Neural progenitor cell (in vitro differentiated cells): ENCODE measurements around a stretch of chr16.

DNA sequence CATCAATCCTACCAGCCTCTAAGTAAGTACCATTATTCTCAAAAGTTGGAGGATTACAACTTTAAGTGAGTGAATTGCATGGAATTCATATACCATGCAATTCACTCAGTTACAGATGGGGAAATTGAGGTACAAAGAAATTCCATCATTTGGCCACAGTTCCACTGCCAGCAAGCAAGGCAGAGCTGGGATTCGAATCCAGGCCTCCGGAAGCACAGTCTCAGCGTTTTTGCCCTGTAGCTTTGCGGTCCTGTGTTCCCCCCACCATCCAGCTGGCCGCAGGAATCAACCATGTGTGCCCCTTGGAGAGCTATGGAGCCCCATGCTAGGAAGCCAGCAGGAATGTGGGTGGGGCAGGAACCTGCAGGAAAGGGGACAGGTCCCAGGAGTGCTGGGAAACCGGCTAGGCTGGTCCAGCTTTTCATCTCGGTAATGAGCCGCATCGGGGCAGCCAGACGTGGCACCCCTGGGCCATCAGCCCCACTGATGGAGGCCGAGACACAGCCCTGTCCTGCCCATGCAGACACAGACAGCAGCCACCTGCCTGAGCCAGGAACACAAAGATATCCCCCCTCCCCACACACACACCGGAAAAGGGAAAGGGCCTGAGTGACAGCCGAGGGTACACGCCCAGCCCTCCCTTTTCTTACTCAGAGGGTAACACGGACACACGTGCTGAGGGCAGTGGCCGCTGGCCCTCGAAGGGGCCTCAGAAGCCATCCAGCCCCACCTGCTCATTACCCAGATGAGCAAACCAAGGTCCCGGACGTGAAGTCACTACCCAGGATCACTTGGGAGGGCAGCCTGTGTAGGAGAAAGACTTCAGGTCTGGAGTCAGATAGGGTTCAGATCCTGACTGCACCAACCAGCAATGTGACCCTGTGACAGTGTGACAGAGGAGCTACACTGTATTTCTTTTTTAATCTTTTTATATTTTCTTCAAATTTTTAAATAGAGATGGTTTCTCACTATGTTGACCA lies 18.2 kb downstream of the PPL start:
- RAMPAGE, long total RNA, result no peak

GRCh38 chr16:5017499-5017936 lies 16.2 kb downstream of the NAGPA start:
- RAMPAGE, long total RNA, result no peak

DNA sequence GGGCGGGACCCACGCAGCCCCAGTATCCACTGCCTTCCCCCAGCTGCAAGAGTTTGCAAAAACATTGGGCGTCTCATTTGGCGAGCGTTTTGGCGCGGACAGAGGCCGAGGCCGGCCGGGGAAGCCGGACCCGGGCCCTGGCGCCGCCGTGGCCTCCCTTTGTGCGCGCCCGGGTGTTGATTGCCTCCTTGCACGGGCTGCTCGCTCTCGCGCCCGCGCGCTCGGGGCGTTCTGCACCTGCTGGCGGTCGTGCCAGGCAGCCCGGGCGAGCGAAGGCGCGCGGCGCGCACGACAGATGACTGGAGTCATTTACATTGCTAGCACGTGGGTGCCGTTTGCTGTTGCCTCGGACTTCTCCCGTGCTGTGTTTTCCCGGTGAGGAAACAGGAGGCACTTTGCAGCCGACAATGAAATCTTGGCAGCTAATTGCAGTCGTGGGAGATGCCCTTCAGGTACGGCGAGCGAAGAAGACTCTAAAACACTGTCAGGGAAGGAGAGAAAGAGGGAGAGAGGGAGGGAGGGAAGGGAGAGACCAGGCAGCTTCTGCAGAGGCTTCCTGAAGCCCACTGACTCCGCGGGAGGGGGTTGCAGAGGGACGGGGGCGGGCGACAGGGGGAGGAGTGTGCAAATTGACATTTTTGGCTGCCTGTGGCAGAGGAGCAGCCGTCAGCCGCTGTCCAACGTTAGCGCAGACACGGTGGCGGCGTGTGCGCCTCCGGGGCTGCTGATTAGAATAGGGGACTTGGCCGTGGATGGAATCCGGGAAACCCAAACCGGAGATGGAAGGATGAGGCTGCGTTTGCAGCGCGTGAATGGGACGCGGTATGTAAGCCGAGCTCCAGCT lies 464.5 kb downstream of the RBFOX1 start:
- RAMPAGE, long total RNA, result no peak

GRCh38 chr16:8108646-8109947 lies 481.2 kb downstream of the TMEM114 start:
- RAMPAGE, long total RNA, result no peak

DNA sequence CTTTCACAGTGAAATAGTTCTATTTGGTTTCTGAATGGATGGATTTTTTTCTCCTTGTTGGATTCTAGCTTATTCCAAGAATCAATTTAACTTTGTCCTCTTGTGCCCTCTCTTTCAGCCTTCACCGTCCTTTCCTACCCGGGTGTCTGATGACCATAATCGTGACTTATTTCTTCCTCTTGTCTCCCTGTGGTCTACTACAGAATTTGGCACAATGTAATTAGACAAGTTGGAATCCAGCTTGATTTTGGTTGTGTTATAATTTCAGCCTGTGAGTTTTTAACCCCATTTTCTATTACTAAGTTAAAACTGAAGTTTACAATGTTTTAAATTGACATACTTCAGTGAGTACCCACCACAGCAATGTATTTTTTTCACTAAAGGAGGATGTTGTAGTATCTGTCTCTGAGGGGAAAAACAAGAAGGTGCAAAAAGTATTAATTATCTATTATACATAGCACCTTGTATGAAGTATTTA lies 262.0 kb downstream of the TMEM114 start:
- RAMPAGE, long total RNA, result no peak

- RAMPAGE, long total RNA, result no peak
Observed at GRCh38 chr16:8547913-8548286, 42.4 kb downstream of the TMEM114 start.

DNA sequence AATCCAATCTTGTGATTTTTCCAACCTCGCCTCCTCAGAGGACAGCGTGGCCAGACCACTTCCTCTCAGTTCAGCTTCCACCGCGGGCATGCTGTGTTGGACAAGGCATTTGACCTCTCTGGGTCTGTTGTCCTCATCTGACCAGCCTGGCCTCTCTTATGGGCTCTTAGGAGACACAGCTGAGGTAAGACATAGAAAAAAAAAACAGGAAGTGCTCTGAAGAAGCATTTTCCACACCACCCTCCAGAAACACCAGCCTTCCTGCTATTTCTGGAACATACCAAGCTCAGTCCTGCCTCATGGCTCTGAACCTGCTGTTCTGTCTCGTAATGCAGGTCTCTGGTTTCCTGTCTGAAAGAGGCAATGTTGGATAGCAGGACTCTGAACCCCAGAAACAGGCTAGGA lies 8.2 kb downstream of the TMEM114 start:
- RAMPAGE, long total RNA, result no peak

DNA sequence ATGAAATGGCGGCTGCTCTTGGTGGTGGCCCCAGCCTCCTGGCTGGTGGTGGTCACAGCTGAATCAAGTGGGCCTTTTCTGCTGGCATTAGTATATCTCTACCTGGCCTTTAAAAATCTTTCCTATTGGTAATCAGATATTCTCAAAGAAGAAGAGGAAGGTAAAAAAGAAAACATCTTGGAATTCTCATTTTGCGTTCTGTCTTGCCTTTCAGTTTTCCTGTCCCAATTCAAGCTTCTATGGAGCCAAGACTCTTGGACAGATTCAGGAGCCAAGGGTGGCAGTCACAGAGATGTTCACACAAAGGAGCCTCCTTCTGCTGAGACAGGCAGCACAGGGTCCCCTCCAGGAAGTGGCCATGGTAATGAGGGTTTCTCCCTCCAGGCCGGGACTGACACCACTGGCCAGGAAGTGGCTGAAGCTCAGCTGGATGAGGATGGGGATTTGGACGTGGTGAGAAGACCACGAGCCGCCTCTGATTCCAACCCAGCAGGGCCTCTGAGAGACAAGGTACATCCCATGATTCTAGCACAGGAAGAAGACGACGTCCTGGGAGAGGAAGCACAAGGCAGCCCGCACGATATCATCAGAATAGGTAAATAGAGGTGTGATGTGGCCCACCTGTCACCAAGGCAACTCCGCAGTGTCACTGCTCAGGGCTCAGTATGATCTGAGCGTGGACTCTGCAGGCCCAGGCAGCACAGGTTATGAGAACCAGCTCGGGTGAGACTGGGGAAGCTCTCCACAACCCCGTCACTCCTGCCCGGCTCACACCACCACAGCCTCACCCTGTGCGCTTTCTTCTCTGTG lies 7.2 kb downstream of the METTL22 start:
- RAMPAGE, long total RNA, result no peak

- RAMPAGE, long total RNA, result no peak
Observed at GRCh38 chr16:8720345-8721217, 46.2 kb downstream of the ABAT start.

GRCh38 chr16:8835129-8835671 lies 33.6 kb downstream of the CARHSP1 start:
- RAMPAGE, long total RNA, result no peak

GRCh38 chr16:8859894-8860565 lies 8.8 kb downstream of the CARHSP1 start:
- RAMPAGE, long total RNA, result no peak

DNA sequence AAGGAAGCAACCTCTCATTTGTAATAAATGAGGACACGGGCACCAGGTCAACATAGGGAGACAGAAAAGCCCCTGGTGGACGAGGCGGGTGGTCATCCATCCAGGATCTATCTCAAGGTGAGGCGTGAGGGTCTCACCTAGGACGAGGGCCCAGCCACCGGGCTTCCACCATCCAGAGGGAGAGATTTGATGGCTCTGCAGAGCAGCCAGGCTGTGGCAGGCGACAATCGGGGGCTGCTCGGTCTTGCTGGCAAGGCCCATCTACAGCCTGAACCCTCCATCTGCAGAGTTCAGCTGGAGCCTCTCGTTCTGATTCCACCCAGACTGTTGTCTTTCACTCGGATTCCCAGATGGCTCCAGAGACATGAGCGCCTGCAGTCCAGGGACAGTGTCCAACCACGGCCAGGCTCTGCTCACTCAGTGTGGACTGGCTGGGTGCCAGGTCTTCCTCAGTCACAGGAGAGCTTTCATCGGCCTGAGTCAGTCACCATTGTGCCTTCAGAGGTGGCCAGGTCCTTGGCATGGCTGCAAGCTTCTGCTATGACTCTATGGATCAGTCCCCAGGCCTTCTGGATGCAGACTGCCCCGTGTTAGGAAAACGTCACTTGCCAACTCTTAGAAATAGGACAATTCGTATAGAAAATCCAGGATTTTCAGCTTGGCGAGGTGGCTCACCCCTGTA lies 5.9 kb downstream of the LITAFD start:
- RAMPAGE, long total RNA, result no peak

GRCh38 chr16:8894333-8895398 lies 12.5 kb downstream of the LITAFD start:
- RAMPAGE, long total RNA, result no peak

GRCh38 chr16:8898234-8898703 lies 16.1 kb downstream of the LITAFD start:
- RAMPAGE, long total RNA, result no peak

DNA sequence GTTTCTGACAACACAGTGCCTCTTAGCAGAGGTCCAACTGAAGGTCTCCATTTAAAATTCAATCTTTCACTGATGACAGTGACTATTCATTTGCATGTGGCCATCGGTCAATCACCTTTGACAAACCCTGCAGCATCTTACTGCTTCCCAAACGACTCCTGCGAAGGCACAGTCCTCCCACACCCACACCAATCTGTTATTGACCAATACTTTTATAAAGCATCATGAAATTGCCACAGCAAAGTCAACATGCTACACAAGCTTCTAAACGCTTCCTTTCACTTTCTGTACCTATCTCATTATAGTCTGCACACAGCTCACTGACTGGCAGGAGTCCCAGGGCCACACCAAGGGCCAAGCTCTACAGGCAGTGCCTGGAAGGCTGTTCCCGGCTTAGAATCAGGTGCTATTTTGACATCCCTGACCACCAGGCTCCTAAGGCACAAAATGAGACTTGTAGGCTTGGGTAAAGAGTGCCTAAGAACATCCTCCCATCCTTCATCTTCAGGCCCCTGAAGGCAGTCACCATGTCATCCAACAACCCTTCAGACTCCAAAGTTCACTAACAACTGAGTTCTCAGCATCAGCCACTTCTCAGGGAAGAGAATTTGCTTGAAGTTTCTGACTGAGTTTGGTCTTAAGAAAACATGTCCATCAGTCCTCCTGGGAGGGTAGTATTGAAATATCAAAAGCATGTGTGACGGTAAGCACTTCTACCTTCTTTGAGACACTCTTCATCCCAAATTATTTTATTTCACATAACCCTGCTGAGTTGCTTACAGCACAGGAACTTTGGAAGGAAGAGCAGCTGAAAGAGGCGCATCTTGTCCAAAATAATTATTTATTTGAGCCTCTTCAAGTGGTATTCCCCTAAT lies 39.4 kb downstream of the USP7 start:
- RAMPAGE, long total RNA, result no peak

DNA sequence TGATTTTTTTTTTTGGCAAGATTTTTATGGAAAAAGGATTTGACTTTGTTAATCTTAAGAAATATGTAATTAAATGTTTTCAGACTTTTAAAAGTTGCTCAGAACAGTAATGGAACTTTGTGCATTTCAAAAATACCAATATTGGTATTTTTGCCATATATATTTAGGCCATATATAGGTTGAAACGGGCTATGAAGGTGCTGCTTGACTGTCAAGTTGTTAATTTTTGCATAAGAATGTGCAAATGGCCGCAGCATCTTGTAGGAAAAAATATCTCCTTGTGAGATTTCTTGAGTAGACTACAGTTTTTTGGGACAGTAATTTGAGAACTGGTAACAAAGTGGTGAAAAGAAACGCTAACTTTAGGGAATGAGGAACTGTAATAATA lies 2.4 kb downstream of the HAPSTR1 start:
- RAMPAGE, long total RNA, result no peak

DNA sequence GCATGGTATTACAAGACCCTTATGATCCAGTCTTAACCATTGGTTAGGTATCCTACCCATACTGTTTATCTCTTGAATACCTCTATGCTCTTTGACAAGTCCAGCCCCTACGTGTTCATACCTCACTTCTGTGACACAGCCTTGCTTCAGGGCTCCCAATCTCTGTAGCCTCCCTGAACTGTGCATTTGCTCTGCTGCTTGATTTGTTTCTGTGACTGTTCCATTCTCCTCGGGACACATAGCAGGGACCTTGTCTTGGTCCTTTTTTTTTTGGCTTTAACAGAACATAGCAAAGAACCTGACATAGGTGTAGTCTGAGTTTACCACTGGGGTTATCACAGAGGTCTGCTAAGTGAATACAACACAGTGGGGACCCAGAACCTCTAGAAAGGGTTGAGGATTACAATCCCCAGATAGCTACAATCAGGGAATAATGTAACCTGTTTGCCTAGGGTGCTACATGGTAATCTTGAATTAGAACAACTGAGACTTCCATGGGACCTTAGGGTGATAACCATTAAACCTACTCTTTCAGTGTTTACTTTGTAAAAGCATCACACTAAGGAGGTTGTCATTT lies 16.3 kb downstream of the HAPSTR1 start:
- RAMPAGE, long total RNA, result no peak

DNA sequence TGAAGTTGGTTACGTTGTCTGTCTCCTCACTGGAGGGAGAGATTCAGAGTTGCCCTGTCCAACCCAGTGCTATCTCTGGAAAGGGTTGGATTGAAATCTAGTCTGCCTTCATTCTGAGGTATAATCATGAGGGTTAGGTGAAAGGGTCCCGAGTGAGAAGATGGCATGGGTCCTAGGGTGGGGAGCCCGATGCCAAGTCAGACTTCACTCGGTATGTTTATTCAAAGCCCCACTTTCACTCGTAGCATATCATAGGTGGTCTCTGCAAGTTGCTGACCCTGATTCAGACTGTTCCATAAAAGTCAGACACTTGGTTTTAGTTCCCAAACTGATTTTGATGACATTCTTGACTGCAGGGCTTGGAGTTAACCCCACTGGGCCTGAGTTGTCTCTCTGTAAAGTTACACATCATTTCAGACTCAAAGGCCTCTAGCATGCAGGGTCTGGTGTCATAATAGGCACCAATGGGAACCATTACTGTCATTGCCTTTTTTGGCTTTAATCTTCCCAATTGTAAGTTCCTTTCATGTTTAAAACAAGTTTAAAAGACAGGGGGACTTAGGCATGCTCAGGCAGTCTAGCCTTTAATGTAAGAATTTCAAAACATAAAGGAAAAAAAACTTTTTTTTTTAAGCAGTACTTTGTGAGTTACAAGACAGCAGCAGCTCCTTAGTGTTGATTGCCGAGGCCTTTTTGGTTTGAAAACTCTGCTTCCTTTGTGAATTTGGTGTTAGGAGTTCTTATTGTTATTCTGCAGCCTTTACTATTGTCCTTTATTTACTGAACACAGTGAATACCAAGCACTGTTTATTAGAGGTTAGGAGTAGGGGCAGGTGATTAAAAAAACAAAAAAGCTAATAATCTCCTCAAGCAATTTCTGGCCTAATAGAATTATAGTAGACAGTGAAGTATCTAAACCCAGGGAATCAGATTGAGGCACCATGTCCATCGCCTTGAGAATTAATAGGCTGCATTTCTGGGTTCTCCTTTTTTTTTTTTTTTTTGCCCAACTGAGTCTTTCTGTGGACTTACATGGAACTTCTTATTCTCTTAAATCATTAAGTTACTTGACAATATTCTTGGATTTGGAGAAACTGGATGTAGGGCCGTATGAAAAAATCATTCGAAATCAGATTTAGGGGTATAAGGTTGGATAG lies 18.1 kb downstream of the HAPSTR1 start:
- RAMPAGE, long total RNA, result no peak

- RAMPAGE, long total RNA, result no peak
Observed at GRCh38 chr16:9308144-9308698, 216.8 kb downstream of the HAPSTR1 start.

- RAMPAGE, long total RNA, result no peak
Observed at GRCh38 chr16:9489672-9490405, 398.4 kb downstream of the HAPSTR1 start.